ENCODE measurements around a stretch of chr11.

DNA sequence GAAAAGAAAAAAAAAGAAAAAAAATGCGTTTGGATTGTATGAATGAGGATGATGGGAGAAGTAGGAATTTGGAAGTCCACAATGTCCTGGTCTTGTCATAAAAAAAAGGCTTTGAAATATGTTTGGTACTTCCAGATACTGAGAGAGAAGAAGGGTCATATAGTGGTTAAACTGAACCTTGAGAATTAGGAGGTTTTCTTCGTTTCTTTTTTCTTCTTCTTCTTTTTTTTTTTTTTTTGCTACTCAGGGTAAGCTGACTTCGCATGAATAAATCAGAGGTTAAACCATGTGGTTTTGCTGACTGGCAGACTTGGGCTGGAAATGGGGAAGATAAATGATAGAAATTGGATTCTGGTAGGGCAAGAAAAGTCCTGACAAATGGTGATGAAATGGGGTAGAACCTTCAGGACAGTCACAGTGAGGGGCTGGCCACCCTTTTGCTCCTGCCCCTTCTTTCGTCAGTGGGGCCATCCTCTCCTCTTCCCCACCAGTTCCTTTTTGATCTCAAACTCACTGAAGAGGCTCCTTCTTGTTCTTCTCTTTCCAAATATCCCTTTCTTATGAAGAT lies 1.7 kb upstream of the SWAP70 start:
- PRO-cap = no peak

- PRO-cap = no peak
These were observed 945 bp downstream of the SWAP70 start for GRCh38 chr11:9664838-9665206.

DNA sequence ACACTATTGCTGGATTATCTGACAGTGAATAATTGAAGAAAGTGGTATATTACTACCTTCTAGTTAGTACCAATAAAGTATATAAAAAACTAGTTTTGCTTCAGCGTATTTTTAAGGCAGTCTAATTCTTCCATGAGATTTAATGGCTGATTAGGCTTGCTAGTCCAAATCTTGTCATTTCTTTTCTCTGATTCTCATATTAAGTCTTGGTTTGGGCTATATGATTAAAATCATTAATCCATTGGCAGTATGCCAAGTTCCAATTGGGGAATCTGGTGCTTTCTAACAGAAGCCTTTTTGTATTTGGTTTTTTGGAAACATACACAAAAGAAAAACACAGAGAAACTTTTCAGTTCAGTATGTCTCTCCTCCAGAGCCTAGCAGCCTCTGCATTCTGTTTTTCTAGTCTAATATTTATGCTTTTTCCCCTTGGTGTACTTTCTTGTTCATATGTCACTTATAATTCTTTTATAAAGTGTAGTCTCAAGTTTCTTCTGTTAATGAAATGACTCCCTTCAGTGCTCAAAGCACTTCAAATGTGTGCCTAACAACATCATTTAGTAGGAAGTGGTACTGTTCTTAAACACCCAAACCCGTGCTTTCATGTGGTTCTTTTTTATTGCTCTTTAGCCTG lies 38.0 kb downstream of the SWAP70 start:
- PRO-cap = no peak

DNA sequence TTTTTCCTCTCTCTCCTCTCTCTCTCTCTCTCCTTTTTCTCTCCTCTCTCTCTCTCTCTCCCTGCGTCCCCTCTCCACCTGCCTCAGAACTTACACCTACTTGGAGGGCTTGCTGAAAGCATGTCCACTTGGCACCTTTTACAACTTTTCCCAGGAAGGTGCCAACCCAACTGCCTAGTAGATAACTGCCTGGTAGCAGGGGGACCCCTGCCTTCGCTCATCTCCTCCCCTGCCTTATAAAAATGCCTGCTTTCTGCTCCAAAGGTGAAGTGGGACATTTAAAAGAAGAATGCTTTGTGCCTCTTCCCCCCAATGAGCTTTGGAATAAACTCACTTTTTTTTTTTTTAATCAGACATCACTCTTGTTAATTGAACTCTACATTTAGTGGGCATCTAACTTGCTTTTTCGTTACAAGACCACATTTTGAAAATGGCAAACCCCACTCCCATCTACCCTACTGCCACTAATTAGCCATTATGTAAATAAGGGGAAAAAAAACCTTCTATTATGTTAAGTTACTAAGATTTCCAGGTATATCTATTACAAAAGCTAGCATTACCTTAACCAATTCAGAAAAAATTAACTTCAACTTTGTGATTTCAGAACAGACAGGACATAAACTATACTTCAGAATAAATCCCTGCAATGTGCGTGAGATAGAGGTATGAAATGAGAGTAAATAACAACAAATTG lies 106.6 kb downstream of the SBF2 start:
- PRO-cap = no peak

DNA sequence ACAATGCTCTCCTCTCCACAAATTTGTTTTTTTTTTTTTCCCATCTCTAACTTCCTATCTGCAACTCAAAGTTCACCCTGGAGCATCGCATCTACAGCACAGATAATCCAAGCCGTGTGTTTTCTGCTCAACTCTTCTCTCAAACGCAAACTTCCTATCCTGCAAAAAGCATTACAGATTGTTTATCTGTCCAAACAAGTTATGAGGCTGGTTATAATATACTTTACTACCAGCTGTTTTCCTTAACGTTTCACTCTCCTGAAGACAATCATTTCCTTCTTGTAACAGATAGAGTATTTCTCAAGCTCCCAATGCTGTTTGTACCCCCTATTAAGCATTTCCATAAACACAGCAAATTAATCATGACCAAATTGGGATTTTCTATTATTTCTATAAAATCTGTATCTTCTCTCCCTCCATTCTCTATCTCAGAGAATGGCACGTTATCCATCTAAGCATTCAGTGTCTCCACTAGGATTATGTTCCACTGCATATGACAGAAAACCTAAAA lies 84.7 kb downstream of the SBF2 start:
- PRO-cap = no peak

GRCh38 chr11:10219473-10219911 lies 74.5 kb downstream of the SBF2 start:
- PRO-cap = no peak

DNA sequence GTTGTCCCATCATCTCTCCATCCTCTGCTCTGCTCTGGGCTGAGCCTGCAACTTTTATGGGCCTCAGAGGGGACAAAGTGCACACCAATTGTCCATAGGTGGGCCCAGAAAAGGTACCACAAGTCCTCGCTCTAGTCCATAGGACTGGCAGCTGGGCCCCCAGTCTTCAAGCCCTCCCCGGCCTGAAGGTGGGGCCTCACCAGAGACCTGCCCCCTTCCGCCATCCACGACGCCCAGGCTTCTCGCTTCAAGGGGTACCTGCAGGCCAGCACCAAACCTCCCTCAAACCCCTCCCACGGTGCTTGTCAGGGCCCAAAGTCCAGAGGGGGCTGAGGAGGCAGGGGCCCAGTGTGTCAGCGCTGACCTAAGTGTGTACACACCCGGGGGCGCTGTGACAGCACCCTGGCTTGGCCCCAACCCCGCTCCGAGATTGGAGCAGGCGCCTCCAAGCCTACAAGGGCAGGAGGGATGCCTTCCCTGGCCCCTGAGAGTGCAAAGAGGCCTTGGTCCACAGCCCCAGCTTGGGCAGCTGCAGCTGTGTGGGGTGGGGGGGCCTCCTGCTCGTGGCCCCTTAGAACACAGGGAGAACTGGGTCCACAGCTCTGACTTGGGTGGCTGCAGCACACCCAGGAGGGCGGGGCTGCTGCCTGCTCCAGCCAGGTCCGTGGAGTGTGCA lies 5.1 kb downstream of the SBF2 start:
- PRO-cap = no peak

DNA sequence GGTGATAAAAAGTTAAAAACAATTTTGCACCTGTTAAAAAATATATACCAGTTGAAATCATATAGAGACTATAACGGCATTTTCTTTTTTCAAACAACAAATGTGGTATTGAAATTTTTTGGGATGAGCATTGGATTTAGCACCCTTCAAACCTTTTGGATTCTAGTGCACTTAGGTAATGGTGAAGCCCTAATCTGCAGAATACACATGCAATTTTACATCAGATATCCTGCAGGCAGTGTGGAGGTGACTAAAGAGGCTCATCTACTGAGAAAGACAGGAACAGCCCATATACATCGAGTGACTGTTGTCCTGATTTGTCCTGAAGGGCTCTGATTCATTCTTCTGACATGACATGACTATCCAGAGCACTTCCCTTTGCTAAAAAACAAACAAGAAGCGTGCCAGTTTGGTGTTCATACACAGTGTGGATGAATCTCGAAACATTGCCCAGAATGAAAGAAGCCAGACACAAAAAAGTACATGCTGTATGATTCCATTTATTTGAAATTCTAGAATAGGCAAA lies 48.1 kb upstream of the AMPD3 start:
- PRO-cap = no peak

GRCh38 chr11:10414714-10415136 lies 40.3 kb upstream of the AMPD3 start:
- PRO-cap = no peak

GRCh38 chr11:10444917-10445335 lies 10.1 kb upstream of the AMPD3 start:
- PRO-cap = no peak

DNA sequence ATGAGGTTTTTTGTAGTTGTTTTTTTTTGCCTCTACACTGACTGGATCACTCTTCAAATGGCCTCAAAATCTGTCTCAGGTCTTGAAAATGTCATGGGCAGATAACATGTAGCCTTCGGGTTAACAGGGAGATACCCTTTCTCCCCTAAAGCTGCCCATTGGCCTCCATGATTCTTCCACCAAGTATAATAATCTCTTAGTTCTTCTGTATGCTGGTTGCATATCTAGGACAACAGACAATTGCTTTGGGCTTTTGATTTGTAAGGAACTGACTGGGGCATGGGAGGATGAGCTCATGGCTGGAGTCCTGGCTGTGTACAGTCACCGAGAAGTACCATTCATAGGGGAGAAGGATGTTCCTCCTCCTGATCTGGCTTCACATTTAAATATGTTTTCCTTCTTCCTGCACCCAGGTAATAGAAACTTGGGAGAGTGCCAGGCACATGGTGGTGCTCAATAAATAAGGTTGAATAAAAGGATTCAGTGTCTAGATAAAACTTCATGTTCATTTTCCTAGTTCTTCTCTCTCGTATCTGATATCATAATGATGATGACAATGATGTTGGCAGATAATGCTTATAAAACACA lies 2.8 kb upstream of the AMPD3 start:
- PRO-cap = no peak

- PRO-cap = no peak
These were observed 13.6 kb downstream of the AMPD3 start for GRCh38 chr11:10468459-10469172.

DNA sequence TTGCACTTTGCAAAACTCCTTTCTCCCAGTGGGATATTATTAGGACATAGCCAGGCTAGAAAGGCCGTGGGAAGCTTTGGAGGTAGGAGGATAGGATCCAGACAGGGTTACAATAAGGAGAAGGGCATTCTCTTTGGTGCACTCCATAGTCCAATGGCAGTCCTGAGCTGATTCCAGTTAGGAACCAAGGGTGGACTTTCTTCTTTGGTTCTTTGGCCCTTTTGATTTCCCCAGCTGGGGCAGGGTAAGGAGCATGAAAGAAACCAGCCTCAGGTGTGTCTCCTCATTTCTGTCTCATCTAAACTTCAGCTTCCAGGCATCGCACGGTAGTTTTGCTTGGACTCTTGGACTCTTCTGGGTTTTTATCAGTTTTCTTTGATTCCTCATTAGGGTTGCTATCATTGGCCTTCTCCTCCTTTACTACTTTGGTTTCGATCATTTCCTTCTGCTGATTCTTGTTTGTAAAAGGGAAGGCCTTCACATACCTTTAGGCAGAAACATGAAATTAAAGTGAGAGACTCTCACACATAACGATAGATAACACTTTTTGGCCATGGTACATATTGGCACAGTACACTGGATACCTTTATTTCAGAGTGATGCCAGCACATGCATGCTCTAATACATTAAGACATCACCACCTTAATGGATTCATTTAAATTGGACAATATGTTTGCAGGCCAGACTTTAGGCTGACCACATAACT lies 9.5 kb downstream of the LYVE1 start:
- PRO-cap = no peak

DNA sequence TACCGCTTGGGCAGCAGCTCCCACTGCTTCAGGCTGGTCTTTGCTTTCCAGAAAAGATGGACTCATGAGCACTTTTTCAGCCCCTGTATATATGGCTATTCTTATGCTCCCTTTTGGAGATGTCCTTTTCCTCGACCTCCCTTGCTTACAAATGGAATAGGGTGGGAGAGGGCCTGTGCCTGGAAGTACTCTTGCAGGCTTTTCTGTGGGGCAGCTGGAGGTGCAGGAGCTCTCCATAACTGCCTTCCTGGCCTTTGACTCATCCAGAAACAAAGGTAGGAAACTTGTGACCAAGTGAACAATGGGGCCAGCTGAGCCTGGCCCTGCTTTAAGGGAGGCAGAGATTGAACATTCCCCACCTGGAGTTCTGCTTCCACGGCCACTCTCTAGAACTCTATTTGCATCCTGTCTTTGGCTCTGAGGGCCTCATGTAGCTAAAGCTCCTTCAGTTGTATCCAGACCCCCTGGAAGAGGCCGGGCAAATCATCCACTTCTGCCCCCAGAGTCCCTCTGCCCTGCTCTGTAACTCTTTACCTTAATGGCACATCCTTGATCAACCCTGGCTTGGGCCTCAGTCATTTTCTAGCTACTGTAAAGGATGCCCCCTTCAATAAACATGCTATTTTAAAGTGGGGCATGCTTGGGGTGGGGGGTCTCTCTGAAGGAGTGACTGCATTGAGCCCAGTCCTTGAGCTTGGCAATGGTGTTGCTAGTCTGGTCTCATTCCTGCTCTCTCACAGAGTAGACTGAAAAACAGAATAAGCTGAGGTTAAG lies 5.2 kb upstream of the LYVE1 start:
- PRO-cap = no peak

DNA sequence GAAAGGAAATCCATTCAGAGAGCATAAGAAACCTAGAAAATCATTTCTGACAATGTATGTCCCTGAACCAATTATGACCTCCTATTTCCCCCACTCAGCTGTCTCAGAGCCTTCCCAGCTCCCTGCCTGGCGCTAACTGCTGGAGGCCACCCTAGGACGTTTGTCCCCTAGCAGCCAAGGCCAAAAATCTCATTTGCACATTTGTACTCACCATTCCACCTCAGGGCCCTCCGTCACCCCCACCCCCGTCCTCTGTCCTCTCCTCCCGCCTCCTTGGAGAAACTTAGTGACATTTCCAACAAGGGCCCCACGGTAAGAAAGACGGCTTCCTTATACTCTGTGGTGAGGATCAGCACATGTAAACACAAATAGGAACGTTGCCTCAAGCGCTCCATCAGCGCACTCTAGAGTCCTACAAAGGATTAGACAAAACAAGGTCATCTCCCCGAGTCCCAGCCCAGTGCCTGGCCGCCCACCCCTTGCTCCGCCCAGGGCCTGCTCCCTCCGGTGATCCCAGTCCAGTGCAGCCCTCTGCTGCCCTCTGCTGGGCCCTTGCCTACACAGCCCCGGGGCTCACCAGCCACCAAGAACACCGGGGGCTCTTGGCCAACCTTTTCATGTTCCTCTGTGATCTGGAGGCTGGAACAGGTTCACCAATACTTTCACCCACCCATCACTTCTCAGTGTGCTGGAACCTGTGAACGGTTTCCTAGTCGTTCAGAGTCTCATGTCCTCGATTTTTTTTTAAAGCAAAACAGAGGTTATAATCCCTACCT lies 15.4 kb upstream of the CTR9 start:
- PRO-cap = no peak

GRCh38 chr11:10908747-10909077 lies 50.9 kb upstream of the ZBED5 start:
- PRO-cap = no peak

GRCh38 chr11:10933800-10934847 lies 76.3 kb upstream of the ZBED5 start:
- PRO-cap = no peak

- PRO-cap = no peak
These were observed 73.0 kb downstream of the CSNK2A3 start for GRCh38 chr11:11279889-11280538.

GRCh38 chr11:11396158-11396997 lies 43.3 kb upstream of the CSNK2A3 start:
- PRO-cap = no peak

DNA sequence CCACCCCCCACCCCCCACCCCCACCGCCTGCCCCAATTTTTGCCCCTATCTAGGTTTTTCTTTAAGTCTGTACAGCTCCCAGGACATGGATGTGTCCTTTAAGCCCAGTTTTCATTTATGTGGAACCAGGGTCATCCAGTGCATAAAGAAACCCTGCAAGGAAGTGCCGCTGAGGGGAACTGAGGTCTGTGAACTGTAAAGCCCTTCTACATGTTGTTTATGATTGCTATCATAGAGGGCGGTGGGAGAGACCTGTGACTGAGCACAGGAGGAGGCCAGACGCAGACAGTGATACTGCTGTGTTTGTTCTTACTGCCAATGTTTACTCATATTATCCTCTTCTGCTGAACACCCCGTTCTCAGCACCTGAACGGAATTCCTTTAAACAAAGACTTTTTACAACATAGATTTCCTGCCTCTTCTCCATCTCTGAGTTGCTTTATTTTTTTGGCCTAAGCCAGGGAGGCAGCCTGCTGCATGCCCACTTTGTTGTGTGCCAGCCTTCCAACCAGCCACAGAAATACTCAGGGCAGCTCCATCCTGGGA lies 949 bp upstream of the GALNT18 start:
- PRO-cap = no peak

Data from natural killer cell (primary cell).